Measurements from ENCODE around the genes ORAI3, SETD1A, ZNF668 and TP53TG3.

- PRO-cap = bidirectional peak, plus-strand start at chr16:30949068, minus-strand start at chr16:30949038; bidirectional peak, plus-strand start at chr16:30949292, minus-strand start at chr16:30949185
Observed at GRCh38 chr16:30948903-30949613, at the start of gene ORAI3. ORAI3 (plus strand) TSS chr16:30949068.

DNA sequence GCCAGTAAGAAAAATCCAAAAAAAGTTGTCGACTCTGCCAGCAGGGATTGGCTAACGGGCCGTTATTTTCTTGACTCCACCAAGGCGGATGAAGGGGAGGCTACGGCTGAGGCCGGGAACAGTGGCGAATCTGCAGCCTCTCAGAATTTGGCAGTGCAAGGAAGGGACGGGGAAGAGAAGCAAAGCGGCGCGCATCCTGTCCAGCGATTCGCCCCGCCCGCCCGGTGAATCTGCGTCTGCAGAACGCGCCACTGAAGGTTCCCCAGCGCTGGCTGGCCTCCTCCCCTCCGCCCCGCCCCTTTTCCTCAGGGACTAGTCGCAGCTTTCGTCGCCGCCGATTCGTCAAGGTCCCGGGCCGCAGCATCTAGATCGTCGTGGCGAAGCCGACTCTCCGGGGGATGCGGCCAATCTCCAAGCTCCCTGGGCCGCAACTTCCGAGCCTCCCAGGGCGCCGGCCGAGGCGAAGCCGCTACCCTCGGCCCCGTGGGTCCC is at the start of gene SETD1A:
Gene SETD1A, plus strand, starts transcription at position 342 of the 492 bp plus-strand sequence.
- PRO-cap = bidirectional peak, plus-strand start outside the sequence, minus-strand start at position 226 of the sequence

DNA sequence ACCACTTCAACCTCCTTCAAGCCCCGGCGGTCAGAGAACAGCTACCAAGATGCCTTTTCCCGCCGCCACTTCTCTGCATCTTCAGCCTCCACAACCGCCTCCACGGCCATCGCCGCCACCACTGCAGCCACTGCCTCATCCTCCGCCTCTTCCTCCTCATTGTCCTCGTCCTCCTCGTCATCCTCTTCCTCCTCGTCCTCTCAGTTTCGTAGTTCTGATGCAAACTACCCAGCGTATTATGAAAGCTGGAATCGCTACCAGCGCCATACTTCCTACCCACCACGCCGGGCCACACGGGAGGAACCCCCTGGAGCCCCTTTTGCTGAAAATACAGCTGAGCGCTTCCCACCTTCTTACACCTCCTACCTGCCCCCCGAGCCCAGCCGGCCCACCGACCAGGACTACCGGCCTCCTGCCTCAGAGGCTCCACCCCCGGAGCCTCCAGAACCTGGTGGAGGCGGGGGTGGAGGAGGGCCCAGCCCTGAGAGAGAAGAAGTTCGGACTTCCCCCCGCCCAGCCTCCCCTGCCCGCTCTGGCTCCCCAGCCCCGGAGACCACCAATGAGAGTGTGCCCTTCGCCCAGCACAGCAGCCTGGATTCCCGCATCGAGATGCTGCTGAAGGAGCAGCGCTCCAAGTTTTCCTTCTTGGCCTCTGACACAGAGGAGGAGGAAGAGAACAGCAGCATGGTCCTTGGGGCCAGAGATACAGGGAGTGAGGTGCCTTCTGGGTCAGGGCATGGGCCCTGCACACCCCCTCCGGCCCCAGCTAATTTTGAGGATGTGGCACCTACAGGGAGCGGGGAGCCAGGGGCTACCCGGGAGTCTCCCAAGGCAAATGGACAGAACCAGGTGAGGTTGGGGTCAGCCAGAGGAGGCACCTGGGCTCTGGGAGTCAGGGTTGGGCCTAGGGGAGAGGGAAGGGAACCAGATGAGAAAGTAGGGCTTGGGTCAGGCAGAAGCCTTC is 7.3 kb downstream of the SETD1A start:
- PRO-cap = no peak

DNA sequence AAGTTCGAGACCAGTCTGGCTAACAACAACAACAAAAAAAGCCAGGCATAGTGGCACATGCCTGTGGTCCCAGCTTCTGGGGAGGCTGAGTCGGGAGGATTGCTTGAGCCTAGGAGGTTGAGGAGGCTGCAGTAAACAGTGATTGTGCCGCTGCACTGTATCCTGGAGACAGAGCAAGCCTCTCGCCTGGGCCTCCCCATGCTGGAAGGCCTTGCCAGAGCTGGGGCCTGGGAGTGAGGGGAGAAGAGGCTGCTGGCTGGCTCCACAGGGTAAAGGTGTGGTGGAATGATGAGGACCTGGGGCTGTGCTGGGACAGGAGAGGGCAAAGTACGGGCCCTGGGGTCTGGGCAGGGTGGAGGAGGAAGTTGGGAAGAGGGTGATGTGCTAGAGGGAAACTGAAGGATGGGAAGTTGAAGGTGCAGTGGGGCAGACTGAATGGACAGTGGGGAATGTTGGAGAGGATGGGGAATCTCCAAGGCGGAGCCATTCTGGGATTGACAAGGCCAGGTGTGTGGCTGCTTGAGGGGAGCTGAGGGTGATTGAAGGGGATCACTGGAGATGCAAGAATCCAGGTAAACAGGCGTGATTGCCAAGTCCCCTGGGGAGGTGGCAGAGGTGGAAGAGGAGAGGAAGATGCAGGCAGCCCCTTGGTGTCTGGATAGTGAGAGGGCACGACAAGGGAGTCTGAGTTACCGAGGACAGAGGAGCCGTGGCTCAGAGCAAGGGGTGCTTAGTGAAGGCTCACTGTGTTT is 8.6 kb upstream of the HSD3B7 start:
- PRO-cap = no peak

DNA sequence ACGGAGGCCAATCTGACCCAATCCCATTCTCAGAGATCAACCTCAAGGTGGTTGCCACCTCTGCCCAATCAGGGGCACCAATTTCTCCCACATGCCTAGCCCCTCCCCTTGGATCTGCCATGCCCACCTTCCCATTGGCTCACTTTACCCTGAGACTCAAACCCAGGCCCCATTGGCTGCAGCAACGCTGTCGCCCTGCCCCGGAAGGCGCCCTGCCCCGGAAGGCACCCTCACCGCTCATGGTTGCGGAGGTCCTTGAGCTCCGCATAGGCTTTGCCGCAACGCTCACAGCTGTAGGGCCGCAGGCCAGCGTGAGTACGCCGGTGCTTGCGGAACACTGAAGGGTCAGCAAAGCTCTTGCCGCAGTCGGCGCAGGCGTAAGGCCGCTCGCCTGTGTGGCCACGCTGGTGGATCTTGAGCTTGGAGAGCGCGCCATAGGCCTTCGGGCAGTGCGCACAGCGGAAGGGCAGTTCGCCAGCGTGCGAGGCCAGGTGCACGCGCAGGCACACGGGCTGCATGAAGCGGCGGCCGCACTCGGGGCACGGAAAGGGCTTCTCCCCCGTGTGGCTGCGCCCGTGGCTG is 10.4 kb downstream of the ZNF668 start:
- PRO-cap = no peak

- PRO-cap = bidirectional peak, plus-strand start at chr16:31073828, minus-strand start at chr16:31073752; bidirectional peak, plus-strand start at chr16:31074428, minus-strand start at chr16:31074215
Observed at GRCh38 chr16:31073590-31074551, at the start of gene ZNF668. ZNF668 (minus strand) TSS chr16:31074240.

GRCh38 chr16:31186693-31187264 is 6.8 kb downstream of the FUS start:
- PRO-cap = no peak

DNA sequence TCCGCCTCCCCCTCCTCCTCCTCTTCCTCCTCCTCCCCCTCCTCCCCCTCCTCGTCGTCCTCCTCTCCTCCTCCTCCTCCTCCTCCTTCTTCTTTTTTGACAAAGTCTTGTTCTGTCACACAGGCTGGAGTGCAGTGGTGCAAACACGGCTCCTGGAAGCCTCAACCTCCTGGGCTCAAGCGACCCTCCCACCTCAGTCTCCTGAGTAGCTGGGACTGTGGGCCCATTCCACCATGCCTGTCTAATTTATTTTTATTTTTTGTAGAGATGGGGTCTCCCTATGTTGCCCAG is 40.0 kb downstream of the ITGAM start:
- PRO-cap = no peak

GRCh38 chr16:31347214-31347584 is 7.8 kb upstream of the ITGAX start:
- PRO-cap = no peak

DNA sequence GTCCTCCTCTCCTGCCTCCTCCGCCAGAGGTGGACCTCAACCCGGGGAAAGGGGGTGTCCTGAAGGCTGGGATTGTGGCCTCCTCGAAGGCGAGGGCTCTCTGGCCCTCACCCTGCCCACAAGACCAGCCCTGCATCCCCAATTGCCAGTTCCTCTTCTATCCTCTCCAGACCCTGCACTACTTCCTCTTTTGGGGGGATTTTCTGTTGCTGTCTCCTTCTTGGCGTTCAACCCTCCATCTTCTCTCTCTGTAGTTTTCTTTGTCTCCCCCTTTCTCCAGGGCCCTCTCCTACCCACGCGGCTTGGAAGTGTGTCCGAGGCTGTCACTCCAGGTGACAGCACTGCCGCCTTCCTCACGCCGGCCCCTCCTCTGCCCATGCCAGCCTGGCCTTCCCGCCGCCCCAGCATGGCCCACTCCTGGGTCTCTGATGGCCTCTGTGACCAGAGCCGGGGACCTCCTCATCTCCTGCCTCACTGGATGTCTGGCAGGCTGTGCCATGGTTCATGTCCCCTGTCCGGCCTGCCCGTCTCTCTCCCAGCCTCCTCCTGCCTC is 2.5 kb upstream of the ITGAX start:
- PRO-cap = no peak

GRCh38 chr16:31454371-31454903 is 4.9 kb upstream of the ARMC5 start:
- PRO-cap = no peak

DNA sequence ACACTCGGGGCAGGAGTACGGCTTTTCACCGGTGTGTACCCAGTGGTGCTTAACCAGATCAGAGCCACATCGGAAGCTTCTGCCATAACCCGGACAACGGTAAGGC is 1.0 kb upstream of the ARMC5 start:
- PRO-cap = no peak

DNA sequence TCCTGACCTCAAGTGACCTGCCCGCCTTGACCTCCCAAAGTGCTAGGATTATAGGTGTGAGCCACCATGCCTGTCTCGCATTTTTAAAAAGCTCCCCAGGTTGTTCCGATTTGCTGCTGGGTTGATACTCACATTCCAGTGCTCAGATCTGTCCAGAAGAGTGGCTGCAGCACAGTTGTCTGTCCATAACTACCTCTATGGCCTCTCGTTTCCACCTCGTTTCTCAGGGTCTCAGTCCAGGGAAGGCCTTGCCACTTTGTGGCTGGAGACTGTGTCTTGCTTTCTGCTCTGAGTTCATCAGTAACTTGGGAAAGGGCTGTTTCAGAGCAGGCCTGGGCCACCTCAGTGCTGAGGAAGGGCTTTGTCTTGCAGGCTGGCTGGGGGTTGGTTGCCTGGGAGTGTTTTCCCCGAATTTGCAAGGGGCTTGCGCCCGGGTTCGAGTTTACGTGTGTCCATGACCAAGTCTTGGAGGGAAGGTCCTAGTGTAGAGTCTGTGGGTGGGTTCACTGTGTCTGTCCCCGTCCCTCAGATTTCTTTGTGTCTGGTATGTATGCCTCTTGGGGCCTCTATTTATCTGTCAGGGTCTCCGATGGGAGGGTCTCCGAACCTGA is 767 bp upstream of the TGFB1I1 start:
- PRO-cap = no peak

GRCh38 chr16:31487432-31488567 is 4.9 kb downstream of the SLC5A2 start:
- PRO-cap = no peak

GRCh38 chr16:31714576-31715429 is 1.8 kb downstream of the KRBOX5 start:
- PRO-cap = no peak

GRCh38 chr16:31715430-31716095 is 2.5 kb downstream of the KRBOX5 start:
- PRO-cap = no peak

DNA sequence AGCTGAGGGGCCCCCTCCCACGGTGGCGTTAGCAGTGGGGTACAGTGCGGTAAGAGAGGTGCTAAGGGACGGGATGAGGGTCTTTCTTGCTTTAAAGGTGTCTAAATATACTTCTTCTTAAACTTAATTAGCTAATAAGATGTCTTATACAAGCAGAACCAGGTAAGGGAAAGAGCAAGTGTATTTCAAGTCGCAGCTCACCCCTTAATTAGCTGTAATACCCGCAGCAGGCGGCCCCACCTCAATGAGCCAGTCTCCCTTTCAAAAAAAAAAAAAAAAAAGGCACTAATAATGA is 267 bp upstream of the ZNF267 start:
- PRO-cap = no peak

DNA sequence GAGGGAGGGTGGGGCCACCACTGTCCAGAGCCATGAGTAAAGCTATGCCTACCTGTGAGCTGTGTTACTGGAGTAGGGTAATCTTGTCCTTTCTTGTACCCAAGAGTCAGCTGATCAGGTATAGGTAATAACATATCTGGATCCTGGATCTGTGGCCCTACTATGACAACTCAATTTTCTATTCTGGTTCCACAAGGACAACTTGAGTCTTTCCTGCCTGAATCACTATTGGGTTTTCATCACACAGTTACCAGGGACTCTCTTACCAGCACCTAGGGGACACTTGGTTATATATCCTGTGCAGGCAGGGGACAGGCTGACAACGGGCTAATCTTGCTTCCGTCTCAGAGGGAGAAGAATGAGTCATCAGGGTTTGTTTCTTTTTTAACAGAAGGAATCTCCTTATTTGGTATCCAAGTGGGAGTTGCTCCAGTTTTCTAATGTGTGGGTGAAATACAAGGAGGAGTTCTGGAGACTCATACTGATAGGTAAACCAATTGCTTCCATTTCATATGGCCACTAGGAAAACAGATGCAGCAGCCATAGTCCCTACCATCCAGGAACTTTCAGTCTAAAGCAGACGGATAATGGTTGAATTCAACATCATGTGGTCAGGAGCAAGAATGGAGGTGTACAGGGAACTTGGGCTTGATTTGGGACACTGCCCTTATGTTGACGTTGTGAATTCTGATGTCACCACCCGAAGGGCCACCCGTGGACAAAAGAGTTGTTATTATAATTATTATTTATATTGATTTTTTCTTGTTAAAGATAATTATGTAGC is 6.9 kb downstream of the ZNF267 start:
- PRO-cap = no peak

- PRO-cap = no peak
Observed at GRCh38 chr16:31895585-31895834, 21.9 kb downstream of the ZNF267 start.

DNA sequence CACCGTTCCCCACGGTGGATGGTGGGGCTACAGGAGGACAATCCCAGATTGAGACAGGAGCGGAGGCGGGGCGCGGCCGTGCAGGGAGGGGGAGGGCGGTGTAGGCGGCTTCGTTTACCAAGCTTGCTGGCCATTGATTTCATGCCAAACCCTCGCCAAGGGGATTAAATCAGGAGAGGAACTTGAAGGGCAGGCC is at the start of gene TP53TG3:
Gene TP53TG3, minus strand, starts transcription at position 38 of the 196 bp plus-strand sequence.
- PRO-cap = no peak

Data from right common carotid artery plus branches (tissue), 1 donor.